Retinal pigment epithelial cell (primary cell): ENCODE results near the genes NDUFA4 and DGKB.

DNA sequence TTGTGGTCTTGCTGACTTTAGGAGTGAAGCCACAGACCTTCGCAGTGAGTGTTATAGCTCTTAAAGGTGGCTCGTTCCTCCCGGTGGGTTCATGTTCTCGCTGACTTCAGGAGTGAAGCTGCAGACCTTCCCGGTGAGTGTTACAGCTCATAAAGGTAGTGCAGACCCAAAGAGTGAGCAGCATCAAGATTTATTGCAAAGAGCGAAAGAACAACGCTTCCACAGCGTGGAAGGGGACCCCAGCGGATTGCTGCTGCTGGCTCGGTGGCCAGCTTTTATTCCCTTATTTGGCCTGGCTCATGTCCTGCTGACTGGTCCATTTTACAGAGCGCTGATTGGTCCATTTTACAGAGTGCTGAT, 1067.6 kb downstream of the NDUFA4 start:
- RRBS = 98% methylated on average over 2 of the region's 11 CpGs

DNA sequence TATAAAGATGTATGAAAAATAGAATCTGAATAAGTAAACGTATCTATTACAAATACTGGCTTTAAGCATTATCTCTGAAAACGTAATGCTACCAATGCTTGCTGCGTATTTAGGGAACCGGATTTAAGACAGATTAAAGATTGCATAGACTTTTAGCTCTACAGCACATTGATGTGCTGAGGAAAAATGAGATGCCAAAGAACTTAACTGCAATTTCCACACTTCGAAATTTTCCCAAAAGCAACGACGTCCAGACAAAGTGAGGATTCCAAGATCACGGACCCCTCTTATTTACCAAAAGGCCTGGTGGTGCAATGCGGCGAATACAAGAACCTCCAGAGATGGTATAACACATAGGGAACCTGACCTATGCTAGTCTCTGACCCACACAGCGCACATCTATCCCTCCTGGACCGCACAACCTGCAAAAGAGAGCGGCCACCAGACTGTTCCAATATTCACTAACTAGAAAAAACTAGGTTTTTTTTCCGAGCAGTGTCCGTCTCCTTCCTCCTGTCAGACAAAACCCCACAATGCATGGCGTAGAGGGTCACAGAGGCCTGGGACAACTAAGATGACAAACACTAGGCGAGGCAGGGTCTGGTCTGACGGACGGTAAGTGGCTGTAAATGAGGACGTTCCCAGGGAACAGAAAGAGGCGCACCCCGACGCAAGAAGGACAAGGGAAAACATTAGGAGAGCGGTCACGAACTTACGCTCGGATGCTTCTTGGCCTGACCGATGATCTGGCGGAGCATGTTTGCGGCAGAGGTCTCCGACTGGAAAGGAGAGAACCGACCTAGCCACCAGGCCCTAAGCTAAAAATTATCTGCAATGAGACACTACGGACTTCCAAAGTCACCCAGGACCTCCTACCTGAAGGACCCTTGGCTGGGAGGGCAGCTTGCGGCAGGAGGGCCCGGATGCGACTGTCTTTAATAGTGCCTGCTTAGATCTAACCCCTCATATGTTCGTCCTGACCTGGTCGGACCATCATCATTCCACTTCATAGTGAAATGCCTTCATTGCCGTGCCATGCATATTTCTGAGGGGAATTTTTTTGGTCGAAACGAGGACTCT, at the start of gene NDUFA4:
NDUFA4 (minus strand) TSS at position 854 of the 1,080 bp plus-strand sequence.
- RRBS = no CpG with 5 or more reads among the region's 41 CpGs

- RRBS = 2% methylated on average over 11 of the region's 41 CpGs
Measured at GRCh38 chr7:10974054-10974747, 529 bp downstream of the PHF14 start.

GRCh38 chr7:11522063-11522514, 309.9 kb downstream of the THSD7A start:
- RRBS = no CpG with 5 or more reads among the region's 2 CpGs

- RRBS = no CpG with 5 or more reads among the region's 5 CpGs
Measured at GRCh38 chr7:12212109-12212405, 963 bp downstream of the TMEM106B start.

GRCh38 chr7:12557283-12557742, 13.2 kb upstream of the SCIN start:
- RRBS = no CpG with 5 or more reads among the region's 7 CpGs

- RRBS = no CpG with 5 or more reads among the region's 4 CpGs
Measured at GRCh38 chr7:12688332-12689021, 1.0 kb downstream of the ARL4A start.

DNA sequence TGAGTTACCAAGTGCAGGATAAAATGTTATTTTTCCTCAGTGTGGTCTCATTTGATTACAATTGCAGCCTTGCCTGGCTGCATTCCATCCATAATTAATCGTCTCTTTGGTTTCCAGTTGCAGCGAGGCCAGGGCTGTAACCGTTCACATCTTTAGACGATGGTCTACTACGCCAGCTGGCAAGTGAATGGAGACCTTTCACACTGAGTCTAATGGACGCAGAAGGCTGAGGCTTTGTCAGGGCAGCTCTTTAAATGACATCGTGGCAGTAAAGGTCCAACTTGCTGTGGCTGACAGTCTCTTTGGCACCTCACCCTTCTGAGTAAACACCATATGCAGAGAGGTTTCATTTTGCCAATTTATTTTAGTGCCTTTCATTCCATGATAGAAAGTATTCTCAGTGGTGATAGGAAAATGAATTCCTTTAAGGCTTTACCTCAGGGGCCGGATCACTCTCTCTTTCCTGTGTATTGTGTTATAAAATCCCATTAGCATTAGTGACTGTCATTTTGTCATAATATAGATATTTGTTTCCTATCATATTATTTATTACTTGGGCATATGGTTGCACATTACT, 84.1 kb downstream of the ARL4A start:
- RRBS = no CpG with 5 or more reads among the region's 8 CpGs

DNA sequence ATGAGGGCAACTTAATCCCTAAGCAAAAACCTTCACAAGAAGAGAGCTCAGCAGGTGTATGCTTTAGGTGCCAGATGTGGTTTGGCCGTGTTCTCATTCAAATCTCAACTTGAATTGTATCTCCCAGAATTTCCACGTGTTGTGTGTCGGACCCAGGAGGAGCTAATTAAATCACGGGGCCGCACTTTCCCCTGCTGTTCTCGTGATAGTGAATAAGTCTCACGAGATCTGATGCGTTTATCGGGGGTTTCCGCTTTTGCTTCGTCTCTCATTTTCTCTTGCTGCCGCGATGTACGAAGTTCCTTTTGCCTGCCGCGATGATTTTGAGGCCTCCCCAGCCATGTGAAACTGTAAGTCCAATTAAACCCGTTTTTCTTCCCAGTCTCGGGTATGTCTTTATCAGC, 244.0 kb downstream of the ARL4A start:
- RRBS = no CpG with 5 or more reads among the region's 18 CpGs

DNA sequence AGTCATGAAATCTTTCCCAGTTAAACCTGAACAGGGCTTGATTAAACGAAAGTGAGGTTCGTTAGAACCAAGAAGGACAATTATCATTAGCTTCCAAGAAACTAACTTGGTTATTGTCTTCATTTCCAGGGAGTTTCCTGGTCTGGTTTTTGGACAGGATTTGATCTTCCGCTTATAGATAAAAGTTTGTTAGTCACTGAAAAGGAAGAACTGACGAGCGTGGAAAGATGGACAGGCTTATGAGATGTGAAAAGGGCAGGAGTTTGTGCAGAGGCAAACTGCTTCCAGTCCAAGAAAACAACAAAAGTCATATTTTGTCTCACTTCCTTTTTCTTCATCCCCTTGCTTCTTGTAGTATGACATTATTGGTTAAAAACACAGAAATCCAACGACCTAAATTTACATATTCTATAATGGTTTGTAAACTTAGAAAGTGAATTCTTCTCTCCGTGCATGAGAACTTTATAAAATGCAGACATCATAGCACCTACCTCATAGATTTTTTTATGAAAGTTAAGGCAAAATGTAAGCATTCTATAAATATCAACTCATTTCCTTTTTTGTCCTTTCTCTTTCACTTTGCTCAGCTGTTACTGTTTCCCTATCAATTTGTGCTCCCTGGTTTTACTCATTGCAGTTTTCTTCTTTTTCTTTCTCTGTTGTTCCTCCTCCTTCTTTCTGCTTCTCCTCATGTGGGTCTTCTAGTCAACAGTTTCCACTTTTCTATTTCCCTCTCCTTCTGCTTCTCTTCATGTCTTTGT, 370.1 kb downstream of the ARL4A start:
- RRBS = no CpG with 5 or more reads among the region's 7 CpGs

GRCh38 chr7:13835431-13836007, 153.9 kb downstream of the ETV1 start:
- RRBS = no CpG with 5 or more reads among the region's 2 CpGs

DNA sequence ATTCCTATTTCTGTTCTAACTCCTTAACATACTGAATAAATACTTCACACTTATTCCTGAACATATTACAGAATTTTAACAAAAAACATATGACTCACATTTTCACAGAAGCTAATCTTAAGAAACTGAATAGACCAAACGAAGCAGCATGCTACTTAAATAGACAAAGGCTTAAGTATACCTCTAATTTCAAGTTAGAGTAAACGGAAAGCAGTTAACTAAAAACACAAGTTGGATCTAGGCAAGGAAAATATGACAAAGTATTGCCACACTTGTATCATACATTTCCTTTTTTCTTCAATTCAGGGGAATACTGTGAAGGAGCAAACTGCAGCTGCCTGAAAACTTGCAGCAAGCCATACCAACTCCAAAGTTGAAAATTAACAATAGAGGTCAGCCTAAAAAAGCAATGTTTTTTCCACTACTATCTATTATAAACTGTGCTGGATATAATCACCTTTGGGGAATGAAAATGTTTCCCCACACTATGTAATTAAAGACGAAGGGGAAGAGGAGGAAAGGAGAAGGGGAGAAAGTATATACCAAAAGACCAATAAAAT, 9.3 kb downstream of the ETV1 start:
- RRBS = no CpG with 5 or more reads among the region's 3 CpGs

DNA sequence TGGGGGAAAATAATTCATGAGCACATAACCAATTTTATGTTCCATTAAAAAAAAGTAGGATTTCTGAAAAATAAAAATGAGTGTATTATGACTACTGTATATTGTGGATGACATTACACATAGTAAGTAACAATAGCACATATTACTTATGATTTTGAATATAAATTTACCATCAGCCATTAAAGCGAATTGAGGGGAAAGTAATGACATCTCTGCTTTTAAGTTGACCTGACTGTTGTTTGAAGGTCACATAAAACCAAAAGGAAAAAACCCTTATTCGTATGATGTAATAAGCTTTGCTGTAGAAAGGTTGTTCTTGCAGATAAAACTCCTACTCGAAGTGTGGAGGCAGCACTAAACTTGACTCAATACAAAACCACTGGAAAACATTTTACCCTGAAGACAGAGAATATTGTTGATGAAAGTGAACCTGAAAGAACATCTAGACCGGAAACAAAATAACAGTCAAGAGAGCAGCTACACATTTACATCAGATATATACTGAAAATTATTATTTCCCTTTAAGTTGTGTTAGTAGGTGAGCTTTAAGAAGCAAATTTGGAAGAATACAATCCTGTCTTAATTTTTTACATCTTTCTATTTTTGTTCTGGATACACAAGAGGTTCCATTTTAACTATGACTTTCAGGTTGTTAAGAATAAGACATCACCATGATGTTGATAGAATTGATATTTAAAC, 6.5 kb downstream of the ETV1 start:
- RRBS = no CpG with 5 or more reads among the region's 4 CpGs

- RRBS = no CpG with 5 or more reads among the region's 8 CpGs
Measured at GRCh38 chr7:13991844-13992257, 2.4 kb upstream of the ETV1 start.

- RRBS = no CpG with 5 or more reads among the region's 1 CpG
Measured at GRCh38 chr7:14207333-14207614, 217.8 kb upstream of the ETV1 start.

DNA sequence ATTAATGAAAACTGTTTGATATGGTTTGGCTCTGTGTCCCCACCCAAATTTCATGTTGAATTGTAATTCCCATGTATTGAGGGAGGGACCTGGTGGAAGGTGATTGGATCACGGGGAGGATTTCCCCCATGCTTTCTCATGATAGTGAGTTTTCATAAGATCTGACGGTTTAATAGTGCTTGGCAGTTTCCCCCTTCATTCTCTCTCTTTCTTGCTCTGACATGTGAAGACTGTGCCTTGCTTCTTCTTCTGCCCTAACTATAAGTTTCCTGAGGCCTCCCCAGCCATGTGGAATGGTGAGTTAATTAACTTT, 248.6 kb upstream of the ETV1 start:
- RRBS = no CpG with 5 or more reads among the region's 2 CpGs

DNA sequence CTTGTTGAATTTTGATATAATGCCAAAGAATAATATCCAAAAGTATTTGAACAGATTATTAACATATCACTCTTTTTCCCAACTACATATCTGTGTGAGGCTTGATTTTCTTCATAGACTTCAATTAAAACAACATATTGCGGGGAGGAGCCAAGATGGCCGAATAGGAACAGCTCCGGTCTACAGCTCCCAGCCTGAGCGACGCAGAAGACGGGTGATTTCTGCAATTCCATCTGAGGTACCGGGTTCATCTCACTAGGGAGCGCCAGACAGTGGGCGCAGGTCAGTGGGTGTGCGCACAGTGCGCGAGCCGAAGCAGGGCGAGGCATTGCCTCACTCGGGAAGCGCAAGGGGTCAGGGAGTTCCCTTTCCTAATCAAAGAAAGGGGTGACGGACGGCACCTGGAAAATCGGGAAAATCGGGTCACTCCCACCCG, 323.7 kb upstream of the ETV1 start:
- RRBS = no CpG with 5 or more reads among the region's 21 CpGs

- RRBS = 0% methylated on average over 2 of the region's 17 CpGs
Measured at GRCh38 chr7:14902516-14903059, at the start of gene DGKB. DGKB (minus strand) TSS chr7:14902751.

GRCh38 chr7:14942064-14942550, 39.6 kb upstream of the DGKB start:
- RRBS = no CpG with 5 or more reads among the region's 5 CpGs

DNA sequence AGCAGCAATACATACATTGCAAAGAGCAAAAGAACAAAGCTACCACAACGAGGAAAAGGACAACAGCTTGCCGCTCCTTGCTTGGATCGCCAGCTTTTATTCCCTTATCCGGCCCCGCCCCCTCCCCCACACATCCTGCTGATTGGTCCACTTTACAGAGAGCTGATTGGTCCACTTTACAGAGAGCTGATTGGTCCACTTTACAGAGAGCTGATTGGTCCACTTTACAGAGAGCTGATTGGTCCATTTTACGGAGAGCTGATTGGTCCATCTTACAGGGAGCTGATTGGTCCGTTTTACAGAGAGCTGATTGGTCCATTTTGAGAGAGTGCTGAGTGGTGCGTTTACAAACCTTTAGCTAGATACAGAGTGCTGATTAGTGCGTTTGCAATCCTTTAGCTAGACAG, 165.3 kb downstream of the AGMO start:
- RRBS = no CpG with 5 or more reads among the region's 9 CpGs